ENCODE measurements around the gene GRIP2.

DNA sequence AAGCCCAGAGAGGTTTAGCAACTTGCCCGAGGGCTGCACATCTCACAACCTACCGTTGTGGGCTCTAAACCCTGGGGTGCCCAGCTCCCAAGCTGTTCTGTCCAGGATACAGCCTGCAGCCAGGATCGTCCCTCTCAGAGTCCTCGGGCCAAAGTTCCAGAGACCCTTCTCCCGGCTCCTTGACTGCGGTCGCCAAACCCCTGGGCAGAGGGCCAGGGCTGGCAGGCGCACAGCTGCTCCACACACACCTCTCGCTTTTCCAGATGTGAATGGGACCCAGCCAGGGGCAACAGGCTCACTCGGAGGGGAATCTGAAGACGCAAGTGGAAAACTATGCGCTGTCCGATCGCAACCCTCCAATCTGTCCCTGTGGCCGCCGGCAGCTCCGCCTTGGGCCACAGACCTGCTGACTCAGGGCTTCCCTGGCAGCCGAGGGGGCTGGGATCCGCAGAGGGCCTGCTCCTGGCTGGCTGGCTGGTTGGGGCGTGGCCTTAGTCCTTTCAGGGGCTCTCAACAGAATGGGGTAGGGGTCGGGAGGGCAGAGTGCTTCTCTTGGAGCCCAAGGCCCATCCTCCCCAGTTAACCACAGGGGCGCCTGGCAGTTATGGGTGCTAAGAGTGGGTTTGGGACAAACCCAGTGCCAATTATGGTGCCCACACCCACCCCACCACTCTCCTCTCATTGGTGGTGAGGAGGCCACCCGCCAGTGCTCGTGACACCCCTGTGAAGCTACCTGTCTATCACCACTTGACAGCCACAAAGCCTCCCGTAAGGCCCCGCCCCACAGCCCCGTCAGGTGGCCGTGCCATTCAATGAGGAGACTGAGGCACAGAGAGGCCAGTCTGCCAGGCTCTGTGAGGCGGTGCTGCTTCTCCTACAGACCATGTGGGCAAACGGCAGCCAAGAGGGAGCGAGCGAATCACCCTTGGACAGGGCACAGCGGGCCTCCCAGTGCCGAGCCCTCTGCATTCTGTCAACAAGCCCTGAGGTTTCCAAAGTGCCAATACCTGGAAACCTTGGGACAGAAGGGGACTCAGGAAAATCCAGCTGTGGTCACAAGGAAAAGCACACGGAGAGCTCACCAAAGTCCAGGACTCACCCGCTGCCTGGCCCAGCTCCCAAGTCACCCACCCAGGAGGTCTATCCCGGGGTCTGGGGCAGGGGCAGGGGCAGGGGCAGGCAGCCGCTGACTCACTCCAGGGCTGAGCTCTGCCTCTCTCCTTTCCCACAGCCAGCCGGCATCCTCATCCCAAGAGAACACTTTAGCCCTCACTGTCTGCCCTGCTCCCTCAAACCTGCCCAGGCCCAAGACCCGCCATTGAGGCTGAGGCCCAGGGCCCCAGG, 53.7 kb downstream of the IQSEC1 start:
- PRO-cap, result unidirectional peak, minus-strand start at position 363 of the sequence
- RAMPAGE, long total RNA, result no peak

DNA sequence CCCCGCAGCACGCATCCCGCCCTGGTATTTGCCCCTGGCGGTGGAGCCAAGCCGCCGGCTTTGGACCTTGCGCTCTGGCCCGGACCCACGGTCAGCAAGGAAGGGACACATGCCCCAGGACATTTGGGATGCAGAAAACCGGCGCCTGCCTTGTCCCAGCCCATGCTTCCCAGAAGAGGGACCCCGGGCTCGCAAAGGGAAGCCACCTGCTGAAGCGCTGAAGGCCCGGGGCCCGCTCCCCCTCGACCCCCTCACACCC, 364 bp upstream of the NUP210 start:
- PRO-cap, result no peak
- RAMPAGE, long total RNA, result no peak

GRCh38 chr3:13465207-13465550, 14.9 kb upstream of the HDAC11 start:
- PRO-cap, result no peak
- RAMPAGE, long total RNA, result no peak

DNA sequence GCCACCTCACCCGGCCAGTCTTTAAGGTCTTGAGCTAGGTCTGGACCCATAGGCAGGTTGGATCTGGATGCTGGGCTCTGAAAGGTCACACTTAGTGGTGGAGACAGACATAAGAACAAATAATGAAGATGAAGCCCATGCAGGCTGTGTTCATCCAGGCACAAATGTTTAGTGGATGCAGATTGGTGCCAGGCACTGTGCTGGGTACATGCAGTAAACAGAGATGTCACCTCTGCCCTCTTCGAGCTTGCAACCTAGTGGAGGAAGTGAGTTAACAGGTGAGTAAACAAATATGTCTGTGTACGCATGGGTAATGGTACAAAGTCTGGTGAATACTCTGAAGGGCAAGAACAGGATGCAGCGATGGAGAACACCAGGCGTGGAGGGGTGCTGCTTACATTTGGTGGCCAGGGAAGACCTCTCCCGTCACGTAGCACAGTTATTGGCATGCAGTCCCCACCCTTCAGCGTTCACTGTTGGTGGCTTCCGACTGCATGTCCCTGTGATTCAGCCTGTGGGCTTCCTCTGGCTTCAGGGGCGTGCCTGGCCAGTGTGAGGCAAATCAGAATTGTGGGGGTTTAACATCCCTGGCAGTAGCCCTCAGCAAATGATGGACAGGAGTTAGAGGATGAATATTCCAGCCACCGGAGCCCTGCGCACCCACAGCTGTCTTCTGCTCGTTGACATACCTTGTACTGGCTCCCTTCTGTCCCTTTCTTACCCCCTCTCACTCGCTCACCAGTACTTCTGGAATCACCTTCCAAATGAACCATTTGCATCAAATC, 9.2 kb upstream of the HDAC11 start:
- PRO-cap, result no peak
- RAMPAGE, long total RNA, result no peak

GRCh38 chr3:13484219-13484607, 4.1 kb downstream of the HDAC11 start:
- PRO-cap, result no peak
- RAMPAGE, long total RNA, result no peak

DNA sequence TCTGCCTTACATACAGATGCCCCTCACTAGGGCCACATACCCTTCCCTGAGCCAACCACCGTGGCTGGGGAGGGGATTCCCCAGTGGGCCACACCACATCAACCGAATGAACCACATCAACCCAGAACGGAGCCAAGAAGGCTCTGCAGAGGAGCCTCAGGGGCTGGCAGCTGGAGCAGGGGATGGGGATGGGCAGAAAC, 4.5 kb upstream of the FBLN2 start:
- PRO-cap, result no peak
- RAMPAGE, long total RNA, result no peak

DNA sequence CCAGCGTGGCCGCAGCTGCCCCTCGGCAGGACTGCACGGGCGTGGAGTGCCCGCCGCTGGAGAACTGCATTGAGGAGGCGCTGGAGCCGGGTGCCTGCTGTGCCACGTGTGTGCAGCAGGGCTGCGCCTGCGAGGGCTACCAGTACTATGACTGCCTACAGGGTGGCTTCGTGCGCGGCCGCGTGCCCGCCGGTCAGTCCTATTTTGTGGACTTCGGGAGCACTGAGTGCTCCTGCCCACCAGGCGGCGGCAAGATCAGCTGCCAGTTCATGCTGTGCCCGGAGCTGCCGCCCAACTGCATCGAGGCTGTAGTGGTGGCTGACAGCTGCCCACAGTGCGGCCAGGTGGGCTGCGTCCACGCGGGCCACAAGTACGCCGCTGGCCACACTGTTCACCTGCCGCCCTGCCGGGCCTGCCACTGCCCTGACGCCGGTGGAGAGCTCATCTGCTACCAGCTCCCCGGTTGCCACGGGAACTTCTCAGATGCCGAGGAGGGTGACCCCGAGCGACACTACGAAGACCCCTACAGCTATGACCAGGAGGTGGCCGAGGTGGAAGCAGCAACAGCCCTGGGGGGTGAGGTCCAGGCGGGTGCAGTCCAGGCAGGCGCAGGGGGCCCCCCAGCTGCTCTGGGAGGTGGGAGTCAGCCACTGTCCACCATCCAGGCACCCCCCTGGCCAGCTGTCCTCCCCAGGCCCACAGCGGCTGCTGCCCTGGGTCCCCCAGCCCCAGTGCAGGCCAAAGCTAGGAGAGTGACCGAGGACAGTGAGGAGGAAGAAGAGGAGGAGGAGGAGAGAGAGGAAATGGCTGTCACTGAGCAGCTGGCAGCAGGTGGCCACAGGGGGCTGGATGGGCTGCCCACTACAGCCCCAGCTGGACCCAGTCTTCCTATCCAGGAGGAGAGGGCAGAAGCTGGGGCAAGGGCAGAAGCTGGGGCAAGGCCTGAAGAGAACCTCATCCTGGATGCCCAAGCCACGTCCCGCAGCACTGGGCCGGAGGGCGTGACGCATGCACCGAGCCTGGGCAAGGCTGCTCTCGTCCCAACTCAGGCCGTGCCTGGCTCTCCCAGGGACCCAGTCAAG, 21.8 kb downstream of the FBLN2 start:
- PRO-cap, result no peak
- RAMPAGE, long total RNA, result no peak

DNA sequence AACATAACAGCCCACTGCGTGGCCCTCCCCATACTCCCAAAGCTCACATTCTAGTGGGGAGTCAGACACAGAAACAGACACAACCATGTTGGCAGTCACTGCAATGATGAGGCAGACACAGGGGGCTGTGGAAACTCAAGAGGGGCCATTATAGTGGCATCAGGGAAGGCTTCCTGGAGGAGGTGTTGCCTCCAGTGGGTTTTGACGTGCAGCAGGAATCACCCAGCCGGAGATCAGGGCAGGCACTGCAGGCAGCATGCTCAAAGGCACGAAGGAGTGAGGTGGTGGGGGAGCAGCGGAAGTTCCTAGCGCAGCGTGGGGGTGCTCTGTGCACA, 101.2 kb downstream of the FBLN2 start:
- PRO-cap, result no peak
- RAMPAGE, long total RNA, result no peak

DNA sequence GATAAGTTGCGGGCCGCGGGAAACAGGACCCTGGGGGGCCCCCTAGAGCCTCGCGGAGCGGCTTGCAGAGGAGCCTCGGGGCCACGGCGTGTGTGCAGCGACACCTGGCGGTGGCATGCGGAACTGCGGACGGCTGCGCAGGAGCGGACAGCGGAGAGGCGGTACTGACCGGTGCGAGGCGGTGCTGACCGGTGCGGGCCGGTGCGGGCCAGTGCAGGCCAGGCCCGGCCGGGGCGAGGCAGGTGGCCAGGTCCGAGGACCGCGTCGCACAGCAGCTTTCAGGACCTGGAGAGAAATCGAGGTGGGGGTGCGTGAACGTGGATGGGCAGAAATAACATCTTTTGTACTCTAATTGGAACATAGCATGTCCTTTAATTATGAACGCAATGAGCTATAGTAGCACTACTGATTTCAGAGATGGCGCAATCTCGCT, 101.6 kb downstream of the FBLN2 start:
- PRO-cap, result unidirectional peak, plus-strand start at position 241 of the sequence
- RAMPAGE, long total RNA, result no peak

DNA sequence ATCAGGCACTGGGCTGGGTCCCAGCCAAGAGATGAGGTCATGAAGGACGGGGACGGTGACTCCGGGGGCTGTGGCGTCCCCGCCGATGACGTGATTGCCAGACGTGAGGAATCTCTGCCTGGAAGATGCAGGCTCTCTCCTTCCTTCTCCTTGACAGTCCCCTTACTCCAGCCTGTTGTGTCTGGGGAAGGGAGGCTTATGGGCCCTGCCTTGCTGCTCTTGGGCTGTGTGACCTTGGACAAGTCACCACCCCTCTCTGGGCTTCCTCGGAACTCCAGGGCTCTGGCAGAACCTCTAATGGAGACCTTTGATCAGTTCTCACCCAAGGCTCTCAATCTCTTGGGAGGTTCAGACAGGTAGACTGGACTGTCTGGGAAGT, 116.9 kb downstream of the FBLN2 start:
- PRO-cap, result no peak
- RAMPAGE, long total RNA, result no peak

DNA sequence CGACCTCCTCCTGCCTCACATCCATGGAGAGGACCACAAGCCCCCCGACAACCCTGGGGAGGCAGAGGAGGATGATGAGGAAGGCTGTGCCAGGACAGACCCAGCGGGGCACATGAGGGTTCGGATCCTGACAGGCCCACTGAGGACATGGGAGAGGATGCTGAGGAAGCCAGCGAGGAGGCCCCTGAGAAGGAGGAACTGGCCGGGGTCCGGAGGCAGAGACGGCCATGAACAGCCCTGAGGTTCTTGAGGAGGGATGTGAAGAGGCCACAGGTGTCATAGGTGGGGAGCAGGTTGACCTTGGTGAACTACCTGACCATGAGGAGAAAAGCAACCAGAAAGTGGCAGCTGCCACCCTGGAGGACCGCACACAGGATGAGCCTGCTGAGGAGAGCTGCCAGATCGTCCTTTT, 55.0 kb upstream of the WNT7A start:
- PRO-cap, result unidirectional peak, plus-strand start at position 194 of the sequence
- RAMPAGE, long total RNA, result no peak

DNA sequence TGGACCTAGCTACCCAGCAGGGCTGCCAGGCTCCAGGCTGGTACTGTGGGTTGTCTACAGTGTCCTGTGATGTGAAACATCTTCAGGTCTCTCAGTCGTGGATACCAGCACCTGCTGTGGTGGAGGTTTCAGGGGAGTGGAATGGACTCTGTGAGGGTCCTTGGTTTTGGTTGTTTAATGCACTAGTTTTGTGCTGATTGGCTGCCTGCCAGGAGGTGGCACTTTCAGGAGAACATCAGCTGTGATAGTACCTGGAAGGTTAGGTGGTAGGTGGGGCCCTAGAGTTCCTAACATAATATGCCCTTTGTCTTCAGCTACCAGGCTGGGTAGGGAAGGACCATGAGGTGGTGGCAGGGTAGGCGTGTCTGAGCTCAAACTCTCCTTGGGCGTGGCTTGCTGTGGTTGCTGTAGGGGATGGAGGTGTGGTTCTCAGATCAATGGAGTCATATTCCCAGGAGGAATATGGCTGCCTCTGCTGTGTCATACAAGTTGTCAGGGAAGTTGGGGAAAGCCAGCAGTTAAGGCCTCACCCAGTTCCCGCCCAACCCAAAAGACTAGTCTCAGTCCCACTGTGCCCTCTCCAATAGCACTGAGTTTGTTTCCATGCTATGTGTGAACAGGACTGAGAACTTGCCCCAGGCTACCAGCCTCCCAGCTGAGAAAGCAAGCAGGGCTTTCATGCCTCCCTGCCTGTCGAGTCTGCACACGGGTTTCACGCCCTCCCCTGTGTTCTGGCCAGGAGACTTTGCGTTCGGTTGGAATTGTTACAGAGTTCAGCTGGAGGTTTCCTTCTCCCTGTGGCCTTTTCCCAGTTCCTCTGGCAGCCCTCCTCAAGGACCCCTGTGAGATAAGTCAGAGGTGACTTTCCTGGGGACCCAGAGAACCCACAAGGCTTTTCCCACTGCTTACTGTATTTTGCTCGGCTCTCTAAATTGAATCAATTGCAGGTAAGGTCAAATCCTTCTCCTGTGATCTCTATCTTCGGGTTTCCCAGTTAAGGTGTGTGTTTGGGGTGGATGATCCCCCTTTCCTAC, 107.6 kb downstream of the CHCHD4 start:
- PRO-cap, result no peak
- RAMPAGE, long total RNA, result no peak

DNA sequence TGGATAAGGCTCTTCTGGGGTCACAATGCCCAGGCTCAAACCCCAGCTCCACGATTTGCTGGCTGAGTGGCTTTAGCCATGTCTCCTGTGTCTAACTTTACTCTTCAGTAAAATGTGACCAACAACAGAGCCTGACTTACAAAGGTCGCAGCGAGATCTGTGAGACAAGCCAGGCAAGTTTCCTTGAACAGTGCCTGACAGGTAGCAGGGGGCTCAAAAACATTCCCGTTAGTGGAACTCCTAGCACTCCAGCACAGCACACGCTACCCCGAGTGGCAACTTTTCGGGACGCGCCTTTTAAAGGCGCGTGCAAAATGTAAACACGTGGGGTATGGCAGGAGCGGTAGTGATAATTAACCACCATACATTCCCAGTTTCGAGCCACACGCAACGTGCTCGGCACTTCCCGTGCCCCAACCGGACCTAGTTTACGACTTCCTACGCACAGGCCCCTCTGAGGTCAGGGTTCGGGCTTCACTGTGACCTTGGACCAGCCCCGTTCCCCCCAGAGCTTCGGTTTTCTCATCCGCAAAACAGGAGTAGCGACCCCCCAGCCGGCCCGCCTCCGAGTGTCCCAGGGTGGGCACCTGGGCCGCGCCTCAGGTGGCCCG, 608 bp downstream of the CHCHD4 start:
- PRO-cap, result no peak
- RAMPAGE, long total RNA, result no peak

DNA sequence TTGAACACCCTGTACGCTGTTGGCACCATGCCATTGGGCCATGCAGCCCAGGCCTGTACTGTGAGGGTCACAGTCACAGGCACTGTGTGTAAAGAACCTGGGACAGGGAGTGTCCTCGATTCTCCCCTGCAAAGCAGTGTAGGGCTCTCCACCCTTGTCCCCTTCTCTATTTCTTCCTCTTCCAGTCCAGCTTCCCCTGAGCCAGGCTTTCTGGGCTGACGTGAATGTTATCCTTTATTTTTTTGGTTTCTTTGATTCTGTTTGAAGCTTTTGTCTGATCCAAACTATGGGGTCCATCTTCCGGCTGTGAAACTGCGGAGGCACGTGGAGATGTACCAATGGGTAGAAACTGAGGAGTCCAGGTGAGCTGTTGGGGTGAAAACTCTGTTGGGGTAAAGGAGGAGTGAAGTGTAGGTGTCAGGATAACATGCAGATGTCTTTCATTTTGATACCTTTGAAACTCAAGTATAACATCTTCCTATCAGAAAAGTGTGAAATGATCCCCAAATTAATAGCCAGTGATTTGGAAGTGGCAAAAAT, 6.5 kb downstream of the TMEM43 start:
- PRO-cap, result no peak
- RAMPAGE, long total RNA, result no peak

DNA sequence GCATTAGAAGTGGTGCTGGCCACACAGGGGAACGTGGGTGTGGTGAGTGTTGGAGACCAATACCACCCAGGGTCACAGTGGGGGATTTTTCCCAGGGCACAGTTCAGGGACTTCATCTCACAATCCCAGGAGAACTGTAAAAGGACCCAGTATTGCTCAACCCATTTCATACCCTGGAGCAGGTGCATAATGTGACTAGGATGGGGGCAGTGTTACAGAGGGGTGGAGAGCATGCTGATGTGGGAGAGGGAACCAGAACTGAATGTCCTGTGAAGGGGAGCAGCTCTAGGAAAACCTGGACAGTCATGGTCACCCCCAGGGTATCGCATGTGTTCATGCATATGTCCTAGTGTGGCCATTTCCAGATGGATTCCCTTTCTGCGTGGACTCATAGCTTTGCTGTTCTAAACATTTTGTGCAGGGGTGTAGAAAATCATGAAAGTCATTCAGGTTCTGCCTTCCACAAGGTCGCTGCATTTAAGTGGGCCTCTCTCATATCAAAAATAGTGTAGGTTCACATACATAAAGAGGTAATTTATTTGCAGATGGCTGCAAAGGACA, 110.4 kb downstream of the LSM3 start:
- PRO-cap, result no peak
- RAMPAGE, long total RNA, result no peak

- PRO-cap, result no peak
- RAMPAGE, long total RNA, result no peak
These were observed 22.6 kb upstream of the SLC6A6 start for GRCh38 chr3:14379866-14380105.

DNA sequence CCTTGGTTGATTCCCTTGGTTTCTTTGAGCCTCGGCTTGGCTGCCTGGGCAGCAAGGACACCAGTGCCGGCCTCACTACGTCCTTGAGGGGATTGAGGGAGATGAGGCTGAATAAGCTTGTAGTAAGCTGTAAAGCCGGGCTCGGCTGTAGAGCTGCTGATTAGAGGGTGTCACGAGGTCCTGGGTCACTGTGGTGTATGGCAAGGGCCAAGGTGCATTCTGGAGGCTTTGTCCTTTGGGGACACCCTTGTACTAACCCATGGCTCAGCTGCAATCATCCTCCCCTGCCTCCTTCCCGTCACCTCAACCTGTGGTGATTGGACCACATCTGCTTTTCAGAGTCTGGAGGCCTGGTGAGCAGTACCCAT, 2.2 kb downstream of the SLC6A6 start:
- PRO-cap, result no peak
- RAMPAGE, long total RNA, result no peak

DNA sequence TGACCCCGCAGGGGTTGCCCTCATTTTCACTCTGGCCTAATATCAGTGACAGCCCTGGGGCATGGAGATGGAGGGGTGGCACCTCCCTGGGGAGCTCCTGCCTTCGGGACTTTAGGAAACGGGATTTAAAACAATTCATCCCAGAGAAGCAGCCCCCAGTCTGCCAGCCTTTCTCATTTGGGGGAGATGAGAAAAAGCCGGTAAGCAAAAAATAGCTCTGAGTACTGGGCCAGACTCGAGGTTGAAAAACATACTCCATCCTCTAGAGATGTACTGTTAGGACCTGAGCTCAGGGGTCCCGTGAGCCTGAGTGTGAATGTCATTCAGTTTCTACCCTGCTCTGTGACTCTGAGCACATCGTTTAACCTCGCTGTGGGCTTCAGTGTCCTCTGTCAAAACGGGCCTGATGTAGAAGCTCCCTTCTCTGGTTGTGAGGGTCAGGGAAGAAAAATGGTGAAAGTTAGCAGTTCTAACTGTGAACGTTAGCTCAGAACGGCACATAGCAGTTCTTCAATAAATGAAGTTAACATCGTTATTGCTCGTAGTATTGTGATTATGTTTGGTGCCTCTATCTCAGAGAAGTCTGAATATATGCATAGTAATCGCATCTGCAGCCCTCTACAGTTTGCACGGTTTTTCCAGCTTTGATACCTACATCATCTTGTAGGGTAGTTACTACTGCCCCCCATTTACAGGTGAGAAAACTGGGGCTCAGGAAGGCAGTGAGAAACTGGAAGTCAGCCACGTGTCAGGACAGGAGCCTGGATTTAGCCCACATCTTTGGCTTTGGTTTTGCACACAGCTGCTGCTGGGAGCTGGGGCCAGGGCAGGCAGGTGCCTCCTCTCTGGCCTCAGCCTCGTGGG, 18.9 kb downstream of the SLC6A6 start:
- PRO-cap, result no peak
- RAMPAGE, long total RNA, result no peak

DNA sequence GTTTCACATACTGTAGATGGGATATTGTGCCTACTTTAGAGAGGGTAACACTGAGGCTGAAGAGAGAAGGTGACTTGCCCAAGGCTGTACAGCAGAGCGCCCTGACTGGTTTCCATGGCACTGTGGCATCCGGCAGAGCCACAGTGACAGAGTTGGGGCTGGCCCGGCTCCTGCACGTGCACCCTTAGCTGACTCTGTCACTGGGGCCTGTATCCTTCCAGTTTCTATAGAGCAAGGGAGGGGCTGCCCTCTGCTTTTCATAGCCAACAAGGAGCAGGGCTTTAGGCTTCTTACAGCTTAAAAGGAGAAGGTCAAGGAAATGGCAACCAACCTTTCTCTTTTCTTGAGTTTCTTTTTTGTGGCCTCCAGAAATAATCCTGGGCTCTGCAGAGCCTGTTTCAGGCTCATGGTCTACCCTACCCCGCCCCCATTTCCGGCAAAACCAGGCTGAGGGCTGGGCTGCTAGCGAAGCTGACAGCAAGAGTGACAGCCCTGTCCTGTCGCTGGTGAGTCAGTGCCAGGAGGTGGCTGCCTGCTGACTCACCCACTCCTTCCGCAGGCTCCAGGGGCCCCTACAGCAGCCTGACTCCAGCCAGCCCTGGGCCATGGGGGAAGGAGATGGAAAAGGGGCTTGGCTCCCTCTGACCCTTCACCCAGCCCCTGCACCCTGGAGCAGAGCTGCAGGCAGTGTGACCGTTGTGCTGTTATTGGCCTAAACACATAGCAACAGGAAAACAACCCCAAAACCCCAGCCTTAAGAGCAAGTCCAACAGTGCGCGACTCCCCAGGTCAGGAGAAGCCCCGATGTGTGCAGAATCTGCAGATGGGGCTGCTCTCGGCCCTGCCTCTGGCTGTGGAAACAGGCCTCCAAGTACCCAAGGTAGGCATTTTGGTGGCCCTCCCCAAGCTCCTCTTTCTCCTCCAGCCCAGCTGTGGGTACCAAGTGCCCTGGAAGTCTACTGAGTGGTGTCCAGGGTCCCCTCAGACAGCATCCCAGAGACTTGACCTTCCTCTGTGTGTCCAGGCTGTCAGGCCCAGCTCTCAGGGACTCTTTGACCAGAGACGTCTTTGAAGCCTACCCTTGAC, 29.8 kb downstream of the SLC6A6 start:
- PRO-cap, result bidirectional peak, plus-strand start at position 509 of the sequence, minus-strand start at position 423 of the sequence
- RAMPAGE, long total RNA, result no peak

DNA sequence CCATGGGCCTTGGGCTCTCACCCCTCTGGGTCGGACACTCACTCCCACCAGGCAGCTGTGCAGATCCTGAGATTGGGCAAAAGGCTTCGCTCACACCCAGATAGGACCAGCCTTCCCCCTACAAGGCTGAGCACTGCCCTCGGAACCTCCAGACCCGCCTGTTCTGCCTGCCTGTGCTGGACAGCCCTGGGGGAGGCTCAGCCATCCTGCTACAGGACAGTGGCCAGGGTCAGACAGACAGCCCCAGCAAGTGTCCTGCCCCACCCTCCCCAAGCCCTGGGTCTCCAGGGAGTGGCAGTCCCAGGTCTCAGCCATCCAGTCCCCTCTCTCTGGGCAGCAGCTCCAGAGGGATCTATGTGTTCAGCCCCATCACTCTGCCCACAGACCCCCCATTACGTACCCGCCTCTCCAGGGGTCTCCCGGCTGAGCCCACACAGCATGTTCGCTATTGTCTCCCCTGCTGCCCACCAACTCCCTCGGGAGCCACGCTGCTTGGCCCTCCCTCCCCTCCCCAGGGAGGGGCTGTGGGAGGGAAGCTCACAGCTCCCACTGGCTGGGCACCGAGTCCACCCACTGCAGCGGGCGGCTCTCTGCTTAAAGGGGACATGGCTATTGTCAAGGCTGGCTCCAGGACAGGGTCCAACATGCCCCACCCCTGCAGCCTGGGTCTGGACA, at the start of gene GRIP2:
TSS of gene GRIP2 (minus strand) at position 474 of the 675 bp plus-strand sequence.
- PRO-cap, result no peak
- RAMPAGE, long total RNA, result no peak

Measured in urinary bladder (tissue), 3 donors.